ENCODE data around the gene CREBBP.

DNA sequence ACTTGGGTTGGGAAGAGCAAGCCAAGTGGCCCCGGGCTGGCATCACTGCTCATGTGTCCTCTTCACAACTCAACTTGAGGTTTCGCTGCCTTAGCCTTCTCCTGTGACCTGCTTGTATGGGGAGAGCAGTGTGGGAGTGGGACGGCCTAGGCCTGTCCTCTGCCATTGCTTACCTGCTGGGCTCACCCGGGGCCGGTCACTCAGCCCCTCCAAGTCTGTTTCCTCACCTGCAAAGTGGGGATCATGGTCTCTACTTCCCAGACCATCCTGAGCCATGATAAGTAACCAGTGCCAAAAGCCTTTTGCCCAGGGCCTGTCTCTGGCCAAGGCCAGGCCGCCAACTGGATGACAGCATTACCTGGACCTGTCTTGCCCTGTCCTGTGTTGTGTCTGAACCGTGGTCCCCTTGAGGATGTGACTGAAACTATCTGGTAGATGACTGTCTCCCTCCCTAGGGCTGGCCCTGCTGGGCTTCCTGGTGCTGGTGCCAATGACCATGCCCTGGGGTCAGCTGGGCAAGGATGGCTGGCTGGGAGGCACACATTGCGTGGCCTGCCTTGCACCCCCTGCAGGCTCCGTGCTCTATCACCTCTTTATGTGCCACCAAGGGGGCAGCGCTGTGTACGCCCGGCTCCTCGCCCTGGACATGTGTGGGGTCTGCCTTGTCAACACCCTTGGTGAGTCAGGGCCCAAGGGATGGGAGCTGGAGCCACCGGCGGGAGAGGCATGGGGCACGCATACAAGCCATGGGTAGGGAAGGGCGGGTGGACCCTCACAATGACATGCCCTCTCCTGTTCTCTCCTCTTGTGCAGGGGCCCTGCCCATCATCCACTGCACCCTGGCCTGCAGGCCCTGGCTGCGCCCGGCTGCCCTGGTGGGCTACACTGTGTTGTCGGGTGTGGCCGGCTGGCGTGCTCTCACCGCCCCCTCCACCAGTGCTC, 1.8 kb downstream of the PAQR4 start:
- RAMPAGE, long total RNA = no peak
- RRBS, 2 experiments = 67 to 83% methylated on average over 6 to 8 of the region's 23 CpGs
CAGE:
- cytosol, long polyA minus RNA = no peak
- cytosol, long polyA plus RNA = no peak
- long polyA plus RNA = no peak
- nucleolus, long total RNA = no peak
- nucleus, long polyA plus RNA = no peak
- nucleus, long total RNA = no peak

GRCh38 chr16:2990945-2991298, 10.7 kb upstream of the PKMYT1 start:
- RAMPAGE, long total RNA = no peak
- RRBS, 2 experiments = no CpG with 5 or more reads among the region's 10 CpGs
CAGE:
- cytosol, long polyA minus RNA = no peak
- cytosol, long polyA plus RNA = no peak
- long polyA plus RNA = no peak
- nucleolus, long total RNA = no peak
- nucleus, long polyA plus RNA = no peak
- nucleus, long total RNA = no peak

- RAMPAGE, long total RNA = no peak
- RRBS, 2 experiments = no CpG with 5 or more reads among the region's 13 CpGs
CAGE:
- cytosol, long polyA minus RNA = no peak
- cytosol, long polyA plus RNA = no peak
- long polyA plus RNA = no peak
- nucleolus, long total RNA = no peak
- nucleus, long polyA plus RNA = no peak
- nucleus, long total RNA = no peak
Observed at GRCh38 chr16:3014291-3014986, 1.7 kb downstream of the CLDN9 start.

DNA sequence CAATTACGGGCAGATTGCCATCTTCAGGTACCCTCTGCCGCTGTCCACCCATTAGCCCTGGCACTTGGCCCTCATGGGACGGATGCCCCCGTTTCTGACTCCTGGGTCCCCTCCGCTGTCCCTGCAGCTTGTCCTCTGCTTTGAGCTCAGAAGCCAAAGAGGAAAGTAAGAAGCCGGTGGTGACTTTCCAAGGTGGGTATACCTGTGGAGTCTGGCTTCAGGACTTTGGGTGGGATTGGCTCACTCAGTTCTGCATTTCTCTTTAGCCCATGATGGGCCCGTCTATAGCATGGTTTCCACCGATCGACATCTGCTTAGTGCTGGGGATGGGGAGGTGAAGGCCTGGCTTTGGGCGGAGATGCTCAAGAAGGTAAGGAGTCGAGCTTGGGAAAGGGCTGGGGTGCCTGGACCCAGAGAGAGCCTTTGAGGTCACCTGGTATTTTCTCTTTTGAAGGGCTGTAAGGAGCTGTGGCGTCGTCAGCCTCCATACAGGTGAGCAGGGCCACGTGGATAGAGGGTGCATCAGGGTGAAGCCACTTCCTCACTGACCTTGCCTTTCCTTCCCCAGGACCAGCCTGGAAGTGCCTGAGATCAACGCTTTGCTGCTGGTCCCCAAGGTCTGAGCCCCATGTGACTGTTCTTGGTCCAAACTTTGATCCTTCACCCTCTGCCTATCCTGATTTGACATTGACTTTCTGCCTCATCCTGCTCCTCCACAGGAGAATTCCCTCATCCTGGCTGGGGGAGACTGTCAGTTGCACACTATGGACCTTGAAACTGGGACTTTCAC, 2.2 kb downstream of the THOC6 start:
- RAMPAGE, long total RNA = no peak
- RRBS, 2 experiments = no CpG with 5 or more reads among the region's 15 CpGs
CAGE:
- cytosol, long polyA minus RNA = no peak
- cytosol, long polyA plus RNA = no peak
- long polyA plus RNA = no peak
- nucleolus, long total RNA = no peak
- nucleus, long polyA plus RNA = no peak
- nucleus, long total RNA = no peak

DNA sequence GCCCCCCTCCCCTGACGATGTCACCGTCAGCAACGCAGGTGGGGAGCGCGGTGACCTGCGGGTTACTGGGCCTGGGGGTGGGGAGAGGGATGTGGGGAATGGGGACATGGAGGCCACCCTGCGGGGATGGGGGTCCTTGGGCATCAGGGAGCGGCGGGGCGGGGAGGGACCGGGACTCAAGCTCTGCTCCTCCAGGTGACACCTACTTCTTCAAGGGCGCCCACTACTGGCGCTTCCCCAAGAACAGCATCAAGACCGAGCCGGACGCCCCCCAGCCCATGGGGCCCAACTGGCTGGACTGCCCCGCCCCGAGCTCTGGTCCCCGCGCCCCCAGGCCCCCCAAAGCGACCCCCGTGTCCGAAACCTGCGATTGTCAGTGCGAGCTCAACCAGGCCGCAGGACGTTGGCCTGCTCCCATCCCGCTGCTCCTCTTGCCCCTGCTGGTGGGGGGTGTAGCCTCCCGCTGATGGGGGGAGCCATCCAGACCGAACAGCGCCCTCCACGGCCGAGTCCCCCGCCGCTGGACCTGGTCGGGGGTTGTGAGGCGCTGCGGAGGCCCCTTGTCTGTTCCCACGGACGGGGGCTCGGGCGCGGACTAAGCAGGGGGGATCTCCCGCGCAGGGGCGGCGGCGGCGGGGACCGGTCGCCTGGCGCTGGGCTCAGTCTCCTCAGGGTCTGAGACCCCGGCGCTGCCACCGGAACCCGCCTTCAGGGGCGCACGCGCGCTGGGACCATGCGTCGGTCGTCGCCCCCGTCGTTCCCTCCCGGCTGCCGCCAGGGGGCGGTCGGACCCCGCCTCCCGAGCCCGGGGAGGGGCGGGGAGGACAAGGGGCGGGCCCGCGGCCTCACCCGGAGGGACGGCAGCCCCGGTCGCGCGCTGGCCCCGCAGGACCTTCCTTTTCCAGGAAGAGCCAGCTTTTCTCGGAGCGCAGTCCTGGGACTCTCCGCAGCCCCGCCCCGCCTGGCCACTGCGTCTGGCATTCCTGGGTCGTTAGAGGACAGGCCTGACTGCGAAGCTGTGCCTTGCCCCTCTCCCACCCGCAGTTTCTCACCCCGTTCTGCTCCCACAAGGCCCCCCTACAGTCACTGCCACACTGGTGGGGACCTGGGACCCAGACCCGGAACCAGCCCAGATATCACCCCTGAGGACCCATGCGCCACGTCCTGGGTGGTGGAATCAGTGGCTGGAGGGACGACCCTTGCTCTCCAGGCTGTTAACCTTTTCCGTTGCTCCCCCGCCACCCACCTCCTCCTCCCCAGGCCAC, 6.4 kb upstream of the IL32 start:
- RAMPAGE, long total RNA = no peak
- RRBS, 2 experiments = 1 to 2% methylated on average over 32 of the region's 100 CpGs
CAGE:
- cytosol, long polyA minus RNA = no peak
- cytosol, long polyA plus RNA = no peak
- long polyA plus RNA = start-site peak on the minus strand centred at position 695 of the sequence, 51 bp wide, 15 and 13 reads in 2 replicates
- nucleolus, long total RNA = no peak
- nucleus, long polyA plus RNA = no peak
- nucleus, long total RNA = no peak

DNA sequence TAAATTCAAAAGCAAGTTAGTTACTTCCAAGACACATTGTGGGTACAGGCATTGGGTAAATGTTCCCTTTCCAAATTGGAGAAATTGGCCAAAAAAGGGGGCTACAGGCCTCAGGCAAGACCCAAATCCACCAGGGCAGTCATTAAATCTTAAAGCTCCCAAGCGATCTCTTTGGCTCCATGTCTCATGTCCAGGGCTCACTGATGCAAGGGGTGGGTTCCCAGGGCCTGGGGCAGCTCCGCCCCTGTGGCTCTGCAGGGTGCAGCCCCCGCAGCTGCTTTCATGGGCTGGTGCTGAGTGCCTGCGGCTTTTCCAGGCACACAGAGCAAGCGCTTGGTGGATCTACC, 5.0 kb downstream of the IL32 start:
- RAMPAGE, long total RNA = no peak
- RRBS, 2 experiments = no CpG with 5 or more reads among the region's 5 CpGs
CAGE:
- cytosol, long polyA minus RNA = no peak
- cytosol, long polyA plus RNA = no peak
- long polyA plus RNA = no peak
- nucleolus, long total RNA = no peak
- nucleus, long polyA plus RNA = no peak
- nucleus, long total RNA = no peak

DNA sequence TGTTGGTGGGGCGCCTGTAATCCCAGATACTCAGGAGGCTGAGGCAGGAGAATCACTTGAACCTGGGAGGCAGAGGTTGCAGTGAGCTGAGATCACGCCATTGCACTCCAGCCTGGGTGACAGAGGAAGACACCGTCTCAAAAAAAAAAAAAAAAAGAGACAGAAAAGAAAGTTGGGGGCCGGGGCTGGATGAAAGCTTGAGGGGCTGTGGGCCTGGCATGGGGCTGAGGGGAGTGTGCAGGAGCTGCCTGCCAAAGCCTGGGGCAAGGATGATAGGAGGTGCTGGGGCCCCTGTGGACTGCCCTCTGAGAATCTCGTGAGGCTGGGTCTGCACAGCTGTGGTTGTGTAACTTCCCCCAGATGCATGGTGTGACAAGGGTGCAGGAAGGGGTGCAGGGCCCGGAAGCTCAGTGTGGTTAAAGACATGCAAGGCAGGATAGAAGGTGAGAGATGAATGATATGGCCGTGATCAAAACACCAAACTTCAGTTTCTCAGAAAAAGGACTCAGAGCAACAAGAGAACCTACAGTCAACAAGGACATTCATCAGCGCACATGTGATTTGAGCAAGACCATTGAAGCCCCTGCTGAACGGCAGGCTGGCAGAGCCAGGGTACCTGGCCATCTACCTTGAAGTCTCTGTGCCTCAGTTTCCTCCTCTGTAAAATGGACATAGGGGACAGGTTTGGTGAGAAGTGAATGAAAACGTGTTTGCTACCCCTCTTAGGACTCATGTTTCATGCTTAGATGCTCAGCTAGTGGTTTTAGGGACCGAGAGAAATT, 9.5 kb downstream of the IL32 start:
- RAMPAGE, long total RNA = no peak
- RRBS, 2 experiments = no CpG with 5 or more reads among the region's 11 CpGs
CAGE:
- cytosol, long polyA minus RNA = no peak
- cytosol, long polyA plus RNA = start-site peak on the plus strand centred at position 443 of the sequence, 8 bp wide, 81 and 61 reads in 2 replicates
- long polyA plus RNA = start-site peak on the plus strand centred at position 444 of the sequence, 9 bp wide, 61 and 72 reads in 2 replicates
- nucleolus, long total RNA = start-site peak on the plus strand centred at position 390 of the sequence, 90 bp wide, 35 reads
- nucleus, long polyA plus RNA = no peak
- nucleus, long total RNA = no peak

DNA sequence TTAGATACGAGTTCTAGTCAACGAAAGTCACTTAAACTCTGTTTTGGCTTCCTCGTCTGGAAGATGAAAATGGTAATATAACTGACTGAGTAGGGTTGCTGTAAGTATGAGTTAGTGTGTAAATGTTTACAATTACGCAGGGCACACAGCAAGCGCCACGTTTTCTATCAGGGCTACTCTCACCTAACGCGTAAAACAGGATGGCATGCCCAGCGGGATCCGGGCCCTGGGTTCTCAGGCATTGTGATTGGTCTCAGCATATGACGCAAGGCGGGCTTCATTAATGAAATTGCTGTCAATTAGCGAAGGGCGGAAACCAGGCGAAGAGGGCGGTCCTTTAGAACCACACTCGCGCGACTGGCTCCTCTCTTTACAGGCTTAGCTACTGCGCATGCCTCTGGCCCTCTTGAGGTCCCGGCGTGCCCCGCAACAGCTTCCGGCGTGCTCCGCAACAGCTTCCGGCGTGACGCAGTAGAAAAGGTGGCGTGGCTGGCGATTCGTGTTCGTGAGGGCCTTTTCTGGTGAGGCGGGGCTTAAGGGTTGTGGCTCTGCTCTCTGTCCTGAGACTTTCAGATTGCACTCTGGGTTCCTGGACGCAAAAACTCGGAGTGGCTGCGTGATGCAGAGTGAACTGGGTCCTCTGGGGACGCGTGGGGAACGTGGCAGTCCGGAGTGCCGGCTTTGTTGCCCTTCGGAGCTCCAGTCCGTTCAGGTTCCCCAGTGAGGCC, 9.1 kb downstream of the OR2C1 start:
- RAMPAGE, long total RNA = no peak
- RRBS, 2 experiments = no CpG with 5 or more reads among the region's 44 CpGs
CAGE:
- cytosol, long polyA minus RNA = no peak
- cytosol, long polyA plus RNA = no peak
- long polyA plus RNA = no peak
- nucleolus, long total RNA = no peak
- nucleus, long polyA plus RNA = no peak
- nucleus, long total RNA = no peak

DNA sequence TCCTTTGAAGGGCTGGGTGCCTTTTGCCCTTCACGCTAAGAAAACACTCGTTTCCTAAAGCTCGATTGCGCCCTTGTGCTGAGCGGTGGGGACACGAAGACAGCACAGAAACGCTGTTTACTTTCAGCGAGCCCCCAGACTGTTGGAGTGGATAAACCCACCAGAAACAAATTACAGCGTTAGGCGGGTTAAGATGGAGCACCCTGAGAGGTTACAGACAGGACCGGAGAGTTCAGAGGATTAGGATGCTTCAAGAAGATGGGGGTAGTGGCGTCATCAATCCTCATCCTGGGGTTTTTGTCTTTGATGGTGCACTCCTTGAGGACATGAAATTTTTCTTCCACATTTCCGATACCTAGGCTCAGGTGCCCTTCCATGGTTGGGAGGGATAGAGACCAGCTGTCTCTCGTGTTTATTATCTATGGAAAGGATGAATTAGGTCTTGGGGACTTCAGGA, 9.7 kb downstream of the OR2C1 start:
- RAMPAGE, long total RNA = no peak
- RRBS, 2 experiments = no CpG with 5 or more reads among the region's 14 CpGs
CAGE:
- cytosol, long polyA minus RNA = no peak
- cytosol, long polyA plus RNA = no peak
- long polyA plus RNA = no peak
- nucleolus, long total RNA = no peak
- nucleus, long polyA plus RNA = no peak
- nucleus, long total RNA = no peak

DNA sequence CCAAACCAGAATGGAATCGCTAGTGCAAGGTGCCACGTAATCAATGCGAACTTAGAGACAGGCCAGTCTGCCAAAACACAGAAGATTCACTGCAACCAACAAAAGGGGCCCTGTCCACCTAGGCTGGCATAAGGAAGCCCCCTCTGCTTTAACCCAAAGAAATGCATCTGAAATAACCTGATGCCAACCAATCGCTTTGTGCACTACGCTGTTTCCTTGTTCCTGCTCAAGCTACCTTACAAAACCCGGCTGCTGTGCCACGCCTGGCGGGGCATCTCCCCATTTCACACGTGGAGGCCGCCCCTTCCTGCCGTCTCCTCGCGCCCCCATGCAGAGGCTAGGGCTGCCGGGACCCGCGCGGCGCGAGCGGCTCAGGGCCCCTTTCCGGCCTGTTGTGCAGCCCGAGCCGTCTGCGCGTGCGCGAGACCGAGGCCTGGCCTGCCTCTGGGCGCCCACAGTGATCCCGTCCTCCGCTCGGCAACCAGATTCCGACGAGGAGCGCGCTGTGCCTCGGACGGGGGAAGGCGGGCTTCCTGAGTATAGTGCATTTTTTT, 907 bp upstream of the CLUAP1 start:
- RAMPAGE, long total RNA = no peak
- RRBS, 2 experiments = 4 to 14% methylated on average over 8 to 13 of the region's 39 CpGs
CAGE:
- cytosol, long polyA minus RNA = no peak
- cytosol, long polyA plus RNA = no peak
- long polyA plus RNA = no peak
- nucleolus, long total RNA = no peak
- nucleus, long polyA plus RNA = no peak
- nucleus, long total RNA = no peak

- RAMPAGE, long total RNA = no peak
- RRBS, 2 experiments = 94% methylated on average over 4 of the region's 34 CpGs; no CpG with 5 or more reads in 1 of the 2 experiments
CAGE:
- cytosol, long polyA minus RNA = no peak
- cytosol, long polyA plus RNA = no peak
- long polyA plus RNA = no peak
- nucleolus, long total RNA = no peak
- nucleus, long polyA plus RNA = no peak
- nucleus, long total RNA = no peak
Observed at GRCh38 chr16:3590677-3591701, 13.8 kb upstream of the NLRC3 start.

GRCh38 chr16:3612858-3613556, 1.6 kb upstream of the SLX4 start:
- RAMPAGE, long total RNA = no peak
- RRBS, 2 experiments = no CpG with 5 or more reads among the region's 16 CpGs
CAGE:
- cytosol, long polyA minus RNA = no peak
- cytosol, long polyA plus RNA = no peak
- long polyA plus RNA = no peak
- nucleolus, long total RNA = no peak
- nucleus, long polyA plus RNA = no peak
- nucleus, long total RNA = no peak

- RAMPAGE, long total RNA = no peak
- RRBS, 2 experiments = no CpG with 5 or more reads among the region's 3 CpGs
CAGE:
- cytosol, long polyA minus RNA = no peak
- cytosol, long polyA plus RNA = no peak
- long polyA plus RNA = no peak
- nucleolus, long total RNA = no peak
- nucleus, long polyA plus RNA = no peak
- nucleus, long total RNA = no peak
Observed at GRCh38 chr16:3640246-3640715, 14.2 kb upstream of the DNASE1 start.

DNA sequence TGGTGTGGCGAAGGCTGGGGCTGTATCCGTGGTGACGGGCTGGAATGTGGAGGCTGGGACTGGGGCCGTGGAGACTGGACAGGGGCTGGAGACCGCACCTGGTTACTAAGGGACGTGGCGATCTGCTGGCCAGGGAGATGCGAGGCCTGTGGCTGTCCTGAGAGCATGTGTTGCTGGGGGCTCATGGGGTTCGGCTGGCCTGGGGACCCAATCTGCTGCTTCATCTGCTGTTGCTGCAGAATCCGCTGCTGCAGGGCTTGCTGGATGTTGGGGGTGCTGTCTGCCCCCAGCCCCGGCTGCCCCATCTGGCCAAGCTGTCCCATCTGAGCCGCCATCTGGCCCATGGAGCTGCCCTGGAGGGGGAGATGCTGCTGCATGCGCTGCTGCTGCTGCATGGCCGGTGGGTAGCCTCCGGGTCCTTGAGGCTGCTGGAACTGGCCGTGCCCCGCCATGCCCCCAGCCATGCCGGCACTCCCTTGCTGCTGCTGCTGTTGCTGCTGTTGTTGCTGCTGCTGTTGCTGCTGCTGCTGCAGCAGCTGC, 10.7 kb upstream of the TRAP1 start:
- RAMPAGE, long total RNA = no peak
- RRBS, 2 experiments = 95 to 98% methylated on average over 4 to 7 of the region's 18 CpGs
CAGE:
- cytosol, long polyA minus RNA = no peak
- cytosol, long polyA plus RNA = no peak
- long polyA plus RNA = no peak
- nucleolus, long total RNA = no peak
- nucleus, long polyA plus RNA = no peak
- nucleus, long total RNA = no peak

GRCh38 chr16:3880388-3880785, at the start of gene CREBBP:
TSS of gene CREBBP (minus strand) at chr16:3880713.
- RAMPAGE, long total RNA = no peak
- RRBS, 2 experiments = 1 to 3% methylated on average over 7 of the region's 66 CpGs
CAGE:
- cytosol, long polyA minus RNA = no peak
- cytosol, long polyA plus RNA = start-site peak on the minus strand at chr16:3880675-3880797, 23 and 12 reads in 2 replicates
- long polyA plus RNA = no peak
- nucleolus, long total RNA = start-site peak on the minus strand at chr16:3880671-3880718, 80 reads
- nucleus, long polyA plus RNA = no peak
- nucleus, long total RNA = no peak

GRCh38 chr16:3946078-3946568, 65.6 kb upstream of the CREBBP start:
- RAMPAGE, long total RNA = no peak
- RRBS, 2 experiments = no CpG with 5 or more reads among the region's 8 CpGs
CAGE:
- cytosol, long polyA minus RNA = no peak
- cytosol, long polyA plus RNA = no peak
- long polyA plus RNA = no peak
- nucleolus, long total RNA = no peak
- nucleus, long polyA plus RNA = no peak
- nucleus, long total RNA = no peak

DNA sequence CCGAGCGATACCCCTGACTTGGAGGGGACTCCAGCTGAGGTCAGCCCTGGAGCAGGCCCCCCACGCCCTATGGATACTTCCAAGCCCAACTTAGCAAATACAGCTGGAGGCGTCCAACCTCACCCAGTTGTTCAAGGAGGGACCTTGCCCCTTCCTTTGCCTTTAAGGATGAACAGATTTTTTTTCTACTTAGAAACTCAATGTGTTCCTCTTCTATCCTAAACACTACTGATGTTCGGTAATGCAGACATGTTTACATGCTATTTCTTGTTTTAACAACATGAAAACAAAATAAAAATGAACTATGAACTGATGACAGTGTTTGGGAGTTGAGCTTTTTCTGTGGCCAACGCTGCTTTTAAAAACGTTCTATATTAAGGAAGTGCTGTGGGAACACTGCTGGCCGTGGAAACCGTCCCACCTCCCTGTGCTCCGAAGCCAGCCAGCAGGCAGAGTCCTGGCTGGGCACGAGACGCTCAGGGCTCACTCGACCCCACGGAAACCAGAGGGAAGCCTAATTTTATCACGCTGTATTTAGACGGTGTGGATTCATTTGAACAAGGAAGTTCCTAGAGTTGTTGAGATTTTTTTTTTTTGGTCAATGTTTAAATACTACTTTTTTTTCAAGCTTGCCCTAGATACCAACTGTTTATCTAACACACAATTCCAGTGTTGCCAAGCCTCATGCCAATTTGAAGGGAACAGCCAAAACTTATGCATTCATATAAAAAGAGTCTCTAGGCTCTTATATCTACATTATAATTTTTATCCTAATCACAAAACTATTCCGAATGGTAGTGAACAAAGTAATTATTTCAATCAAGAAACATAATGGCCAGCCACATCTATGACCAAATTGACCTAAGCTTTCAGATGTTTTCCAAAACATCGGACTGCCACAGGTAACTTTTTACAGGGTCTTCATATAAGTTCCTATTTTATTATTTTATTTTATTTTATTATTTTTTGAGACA, 25.8 kb downstream of the ADCY9 start:
- RAMPAGE, long total RNA = no peak
- RRBS, 2 experiments = no CpG with 5 or more reads among the region's 18 CpGs
CAGE:
- cytosol, long polyA minus RNA = no peak
- cytosol, long polyA plus RNA = no peak
- long polyA plus RNA = no peak
- nucleolus, long total RNA = no peak
- nucleus, long polyA plus RNA = no peak
- nucleus, long total RNA = no peak

DNA sequence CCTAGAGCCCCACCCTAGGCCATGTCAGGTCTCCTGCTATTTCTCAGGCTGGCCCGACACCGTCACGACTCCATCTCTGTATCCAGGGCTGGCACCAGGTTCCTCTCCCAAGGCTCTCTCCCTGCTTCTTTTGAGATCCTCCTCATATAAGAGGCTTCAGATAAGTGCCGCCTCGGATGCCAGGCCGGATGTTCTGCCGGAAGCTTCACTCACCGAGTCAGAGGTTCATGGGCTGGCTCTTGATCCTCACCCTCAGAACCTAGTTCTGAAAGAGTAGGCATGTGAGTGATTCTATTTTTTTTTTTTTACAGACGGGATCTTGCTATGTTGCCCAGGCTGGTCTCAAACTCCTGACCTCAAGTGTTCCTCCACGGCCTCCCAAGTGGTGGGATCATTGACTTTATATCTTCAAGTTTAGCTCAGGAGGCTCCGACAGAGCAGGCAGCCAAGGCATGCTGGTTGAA, 27.1 kb upstream of the ADCY9 start:
- RAMPAGE, long total RNA = no peak
- RRBS, 2 experiments = no CpG with 5 or more reads among the region's 11 CpGs
CAGE:
- cytosol, long polyA minus RNA = no peak
- cytosol, long polyA plus RNA = no peak
- long polyA plus RNA = no peak
- nucleolus, long total RNA = no peak
- nucleus, long polyA plus RNA = no peak
- nucleus, long total RNA = no peak

DNA sequence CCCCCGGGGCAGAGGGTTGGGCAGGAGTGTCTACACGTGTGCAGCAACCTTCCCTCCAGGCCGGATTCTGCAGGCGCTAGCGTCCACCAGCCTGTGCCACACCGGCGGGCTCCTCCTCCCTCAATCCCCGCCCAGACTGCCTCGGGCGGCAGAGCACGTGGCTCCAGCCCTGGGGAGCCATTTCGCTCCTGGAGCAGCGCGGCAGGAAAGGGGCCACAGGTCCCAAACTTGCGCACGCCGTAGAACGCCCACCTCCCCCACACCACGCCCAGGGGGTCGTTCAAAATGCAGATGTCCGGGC, 1.7 kb downstream of the TFAP4 start:
- RAMPAGE, long total RNA = start-site peak on the plus strand centred at position 161 of the sequence, 26 bp wide, 5 and 5 reads in 2 replicates
- RRBS, 2 experiments = 2% methylated on average over 3 of the region's 21 CpGs
CAGE:
- cytosol, long polyA minus RNA = no peak
- cytosol, long polyA plus RNA = no peak
- long polyA plus RNA = no peak
- nucleolus, long total RNA = no peak
- nucleus, long polyA plus RNA = no peak
- nucleus, long total RNA = no peak

GRCh38 chr16:4272188-4272650, 604 bp downstream of the TFAP4 start:
- RAMPAGE, long total RNA = no peak
- RRBS, 2 experiments = under 1% methylated on average over 28 to 29 of the region's 45 CpGs
CAGE:
- cytosol, long polyA minus RNA = no peak
- cytosol, long polyA plus RNA = no peak
- long polyA plus RNA = no peak
- nucleolus, long total RNA = no peak
- nucleus, long polyA plus RNA = no peak
- nucleus, long total RNA = no peak

Measured in GM12878 (cell line).